Progenitor cell of endocrine pancreas (in vitro differentiated cells): ENCODE data around the gene SYNPR.

GRCh38 chr3:58241603-58242200 is 4.1 kb downstream of the ABHD6 start:
- PRO-cap = no peak

GRCh38 chr3:58246604-58247063 is 9.0 kb downstream of the ABHD6 start:
- PRO-cap = no peak

DNA sequence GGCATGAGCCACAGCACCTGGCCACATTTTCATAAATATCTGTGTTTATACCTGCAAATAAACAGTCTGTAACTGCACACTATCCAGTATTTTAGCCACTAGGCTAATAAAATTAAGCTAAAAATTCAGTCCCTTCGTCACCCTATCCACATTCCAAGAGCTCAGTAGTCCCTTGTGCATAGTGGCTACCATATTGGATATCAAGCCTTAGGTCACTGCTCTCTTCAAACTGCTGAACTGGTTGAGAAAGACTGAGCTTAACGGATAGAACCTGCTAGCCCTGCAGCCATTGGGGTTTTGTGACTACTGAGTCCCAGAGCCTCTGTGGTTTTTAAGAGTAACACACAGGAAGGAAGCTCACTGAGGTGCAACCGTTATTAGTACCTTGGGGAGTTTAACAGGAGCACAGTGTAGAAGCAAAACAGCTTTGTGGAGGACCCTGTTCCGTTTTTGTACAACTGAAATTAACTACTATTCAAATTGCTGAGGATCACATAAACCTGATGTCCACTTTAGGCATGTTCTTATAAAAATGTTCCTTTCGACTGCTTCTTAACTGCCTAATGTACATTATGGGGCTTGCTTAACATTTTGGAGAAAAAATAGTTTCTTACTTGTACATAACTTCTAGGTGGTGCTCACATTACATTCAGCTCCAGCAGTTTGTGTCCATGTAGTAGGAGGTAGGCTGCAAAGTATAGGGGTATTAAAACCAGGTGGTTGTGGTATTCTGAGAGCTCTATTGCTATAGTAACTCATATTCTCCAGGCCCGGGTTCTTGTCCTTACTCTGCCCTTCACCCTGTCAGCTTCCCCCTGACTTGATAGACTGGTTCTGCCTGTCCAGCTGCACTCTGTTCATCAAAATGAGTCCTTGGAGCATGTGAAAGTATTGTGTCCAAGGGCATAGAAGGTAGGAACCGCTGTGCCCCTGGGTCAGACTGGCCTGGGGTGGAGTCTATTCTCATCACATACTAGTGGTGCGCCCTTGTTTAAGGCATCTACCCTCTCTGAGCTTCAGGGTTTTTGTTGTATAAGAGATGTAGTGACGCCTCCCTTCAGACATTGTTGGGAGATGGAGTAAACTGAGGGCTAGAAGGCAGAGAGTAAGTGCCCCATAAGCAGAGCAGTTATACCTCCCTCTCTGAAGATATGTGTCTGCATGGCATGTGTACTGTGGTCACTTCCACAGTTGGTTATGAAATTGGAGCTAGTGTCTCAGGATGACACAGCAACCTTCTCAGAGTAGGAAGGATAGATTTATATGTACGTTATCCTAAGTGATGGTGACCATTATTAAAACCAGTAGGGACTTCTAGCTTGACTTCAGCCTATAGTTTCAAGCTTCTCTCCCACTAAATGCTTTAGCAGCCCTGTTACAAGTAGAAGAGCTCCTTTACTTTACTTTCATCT is 17.4 kb downstream of the PXK start:
- PRO-cap = no peak

DNA sequence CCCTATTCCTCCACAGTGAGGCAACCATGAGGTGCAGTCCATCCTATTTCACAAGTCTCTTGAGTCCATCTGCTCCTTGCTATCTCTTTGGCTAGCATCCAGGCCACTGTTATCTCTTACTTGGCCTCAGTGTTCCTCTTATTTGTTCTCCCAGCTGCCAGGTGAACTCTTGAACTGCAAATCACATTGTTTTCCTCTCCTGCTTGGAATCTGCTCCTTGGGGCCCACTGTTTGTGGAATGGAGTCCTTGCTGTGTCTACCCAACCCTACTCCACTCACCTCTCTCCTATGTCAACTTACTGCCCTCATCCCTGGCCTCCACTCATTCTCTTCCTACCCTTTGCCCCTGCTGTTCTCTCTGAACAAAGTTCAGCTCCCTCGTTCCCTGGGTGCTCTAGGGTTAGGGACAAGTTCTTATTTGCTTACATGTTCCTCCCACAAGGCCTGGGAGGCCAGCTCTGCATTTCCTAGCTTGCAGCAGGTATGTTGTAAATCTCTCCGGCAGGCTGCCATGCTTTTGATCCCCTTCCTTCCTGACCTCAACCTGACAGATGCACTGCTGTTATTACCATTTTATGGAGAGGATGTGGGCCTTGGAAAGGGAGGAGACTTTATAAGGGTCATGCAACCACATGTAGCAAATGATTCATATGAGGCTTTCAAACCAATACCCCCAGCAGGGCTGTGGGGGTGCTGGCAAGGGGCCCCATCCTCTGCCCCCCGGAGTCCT is 991 bp downstream of the ACOX2 start:
- PRO-cap = no peak

DNA sequence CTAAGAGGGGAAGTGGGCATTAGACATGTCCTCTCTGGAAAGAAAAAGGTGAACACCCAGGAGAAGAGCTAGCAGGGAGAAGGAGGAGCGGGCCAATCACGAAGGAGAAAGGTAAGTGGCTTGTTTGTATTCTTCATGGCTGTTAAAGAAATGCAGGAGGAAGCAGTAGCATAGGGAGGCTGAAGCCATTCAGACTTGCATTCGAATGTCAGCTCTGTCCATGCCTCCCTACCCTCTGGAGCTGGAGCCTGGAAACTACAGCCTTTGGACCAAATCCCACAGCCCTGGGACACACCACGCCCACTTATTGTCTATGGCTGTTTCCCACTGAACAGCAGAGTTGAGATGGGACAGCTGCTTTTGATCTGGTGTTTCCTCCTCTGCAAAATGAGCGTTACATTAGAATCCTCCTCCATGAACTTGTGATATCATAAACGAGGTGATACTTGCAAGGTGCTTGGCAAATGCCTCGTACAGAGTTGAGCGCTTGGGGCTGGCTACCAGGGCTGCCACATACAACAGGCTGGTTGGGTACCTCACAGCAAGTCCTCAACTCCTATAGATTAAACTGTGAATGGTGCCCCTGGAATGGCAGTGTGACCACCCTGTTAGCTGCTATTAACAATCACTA is 3.5 kb downstream of the FAM107A start:
- PRO-cap = no peak

DNA sequence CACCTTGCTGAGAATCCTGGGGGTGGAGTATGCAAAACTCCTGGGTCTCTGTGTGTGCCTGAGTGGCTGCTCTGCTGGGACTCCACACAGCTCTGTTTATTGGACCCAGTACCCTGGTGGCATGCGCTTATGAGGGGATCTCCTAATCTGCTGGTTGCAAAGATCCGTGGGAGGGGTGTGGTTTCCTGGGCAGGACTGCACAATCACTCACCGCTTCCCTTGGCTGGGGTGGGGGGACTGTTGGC is 150.4 kb downstream of the CFAP20DC start:
- PRO-cap = no peak

DNA sequence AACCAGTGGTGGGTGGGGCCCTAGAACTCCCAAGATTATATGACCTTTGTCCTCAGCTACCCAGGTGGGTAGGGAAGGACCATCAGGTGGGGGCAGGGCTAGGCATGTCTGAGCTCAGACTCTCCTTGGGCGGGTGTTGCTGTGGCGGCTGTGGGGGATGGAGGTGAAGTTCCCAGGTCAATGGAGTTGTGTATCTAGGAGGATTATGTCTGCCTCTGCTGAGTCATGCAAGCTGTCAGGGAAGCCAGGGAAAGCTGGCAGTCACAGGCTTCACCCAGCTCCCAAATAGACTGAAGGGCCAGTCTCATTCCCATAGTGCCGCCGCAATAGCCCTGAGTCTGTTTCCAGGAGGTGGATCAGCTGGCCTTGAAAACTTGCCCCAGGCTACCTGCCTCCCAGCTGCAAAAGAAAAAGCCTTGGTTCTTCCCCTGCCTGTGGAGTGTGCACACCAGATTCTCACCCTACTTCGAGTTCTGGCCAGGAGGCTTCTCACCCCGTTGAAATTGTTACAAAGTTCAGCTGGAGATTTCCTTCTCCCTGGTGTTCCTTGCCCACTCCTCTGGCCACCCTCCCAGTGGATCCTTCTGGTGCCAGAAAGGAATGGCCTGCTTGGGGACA is 139.8 kb upstream of the CFAP20DC start:
- PRO-cap = no peak

DNA sequence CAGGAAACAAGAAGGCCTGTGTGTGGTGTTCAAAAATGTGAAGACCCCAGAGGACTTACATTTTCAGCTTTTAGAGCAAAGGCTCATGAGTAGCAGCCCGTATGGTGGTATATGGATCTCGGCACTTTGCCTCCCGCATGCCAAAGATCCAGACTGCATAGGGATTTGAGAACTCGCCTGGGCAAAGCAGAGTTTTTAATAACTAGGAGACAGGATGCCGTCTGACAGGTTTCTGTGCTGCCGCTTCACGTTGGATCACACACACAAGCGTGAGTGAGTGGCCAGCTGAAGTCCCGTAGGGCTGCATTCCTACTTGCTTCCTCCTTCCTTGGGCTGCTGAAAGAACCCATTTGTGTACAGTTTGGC is 604.2 kb upstream of the CFAP20DC start:
- PRO-cap = no peak

GRCh38 chr3:60131719-60132406 is 1082.0 kb upstream of the CFAP20DC start:
- PRO-cap = no peak

DNA sequence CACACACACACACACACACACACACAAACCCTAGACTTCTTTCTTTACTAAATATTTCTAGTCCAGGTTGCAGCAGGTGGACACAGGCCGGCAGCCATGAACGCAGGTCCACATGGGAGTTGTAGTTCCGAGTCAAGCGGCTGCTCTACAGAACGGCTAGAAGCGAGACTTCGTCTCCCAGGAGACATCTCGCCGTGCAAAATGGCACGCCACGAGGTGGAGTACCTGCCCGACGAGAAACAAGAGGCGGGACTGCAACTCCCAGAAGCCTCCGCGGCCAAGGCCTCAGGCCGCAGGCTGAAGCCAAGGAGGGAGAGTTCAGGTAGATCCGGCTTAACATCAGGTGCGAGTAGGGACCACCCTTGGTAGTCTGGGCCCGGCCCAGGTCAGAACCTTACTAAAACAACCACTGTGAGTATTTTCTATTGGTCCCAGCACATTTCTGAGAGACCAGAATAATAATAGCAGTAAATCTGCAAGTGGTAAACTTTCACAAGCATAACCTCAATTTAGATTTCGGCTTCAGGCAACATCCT is 1.2 kb downstream of the FHIT start:
- PRO-cap = bidirectional peak, plus-strand start at position 325 of the sequence, minus-strand start at position 121 of the sequence

DNA sequence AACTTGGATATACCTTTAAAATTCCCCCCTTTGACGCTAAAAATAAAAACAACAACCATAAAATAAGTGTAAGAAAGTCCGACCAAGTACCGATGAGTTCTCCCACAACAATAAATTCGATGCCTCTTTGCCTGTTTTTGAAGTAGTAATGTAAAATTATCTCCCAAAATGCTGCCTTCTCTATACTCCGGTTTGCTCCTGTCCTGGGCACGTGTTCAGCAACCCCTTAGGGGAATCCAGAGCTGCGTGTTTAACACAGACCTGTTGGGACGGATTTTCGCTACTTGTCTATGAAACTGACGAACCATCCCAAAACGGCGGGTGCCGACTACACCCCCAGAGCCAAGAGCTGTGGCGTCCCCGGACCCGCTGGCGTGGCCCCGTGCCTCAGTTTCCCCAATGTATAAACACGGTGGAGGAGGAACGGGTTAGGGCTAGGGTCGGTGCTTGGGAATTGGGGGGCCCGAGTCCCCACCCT is 550 bp downstream of the FHIT start:
- PRO-cap = no peak

GRCh38 chr3:61773004-61773468 is 211.7 kb downstream of the PTPRG start:
- PRO-cap = no peak

DNA sequence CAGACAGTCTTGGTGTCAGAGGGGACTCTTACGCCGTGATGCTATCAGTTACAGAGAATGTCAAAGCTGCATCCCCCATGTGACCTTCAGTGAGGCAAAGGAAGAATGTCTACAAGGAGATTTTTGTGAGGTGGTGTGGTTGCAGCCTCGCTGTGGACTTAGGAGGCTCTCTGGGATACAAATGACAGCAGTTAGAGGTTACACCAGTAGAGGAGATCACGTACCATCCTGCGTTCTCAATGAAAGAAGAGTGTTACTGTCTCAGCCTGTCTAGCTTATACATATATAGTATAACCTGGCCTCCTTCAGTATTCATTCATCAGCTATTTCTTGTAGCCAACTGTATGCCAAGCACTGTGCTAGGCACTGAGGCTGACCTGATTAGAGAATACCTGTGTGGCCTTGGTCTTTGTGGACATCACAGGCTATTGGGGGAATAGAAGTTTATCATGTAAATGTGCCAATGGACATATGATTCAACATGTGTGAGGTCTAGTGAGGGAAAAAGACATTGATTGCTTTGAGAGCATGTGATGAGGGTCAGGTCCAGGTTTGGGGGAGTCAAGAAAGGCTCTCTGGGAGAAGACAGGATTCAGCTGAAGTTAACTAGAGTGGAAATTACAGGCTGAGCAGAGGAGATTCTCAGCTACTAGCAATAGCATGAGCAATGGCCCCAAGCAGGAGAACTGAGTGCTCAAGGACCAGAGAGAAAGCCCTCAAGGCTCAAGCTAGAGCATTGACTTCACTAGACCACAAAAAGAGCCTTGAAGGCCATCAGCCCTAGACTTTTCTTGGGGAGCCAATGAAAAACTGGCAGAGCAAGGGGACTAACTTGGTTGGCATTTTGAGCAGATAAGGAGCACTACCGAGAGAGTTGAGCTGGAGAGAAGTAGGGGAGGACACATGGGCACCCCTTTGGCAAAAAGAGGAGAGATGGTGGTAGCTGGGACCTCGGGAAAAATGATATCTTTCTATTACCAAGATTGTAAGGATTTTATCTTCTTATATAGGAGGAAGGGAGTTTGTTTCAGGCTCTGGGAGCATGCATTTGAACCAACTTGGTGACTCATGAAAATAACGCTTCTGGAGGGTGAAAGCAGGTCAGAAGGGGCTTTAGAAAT is 223.3 kb upstream of the C3orf14 start:
- PRO-cap = no peak

GRCh38 chr3:62325991-62326441 is 7.2 kb downstream of the C3orf14 start:
- PRO-cap = no peak

GRCh38 chr3:62607164-62607588 is 233.8 kb upstream of the FEZF2 start:
- PRO-cap = no peak

- PRO-cap = no peak
Observed at GRCh38 chr3:63277865-63278466, at the start of gene SYNPR. Gene SYNPR, plus strand, starts transcription at chr3:63278308.

- PRO-cap = no peak
Observed at GRCh38 chr3:64159705-64160422, 65.4 kb downstream of the PRICKLE2 start.

DNA sequence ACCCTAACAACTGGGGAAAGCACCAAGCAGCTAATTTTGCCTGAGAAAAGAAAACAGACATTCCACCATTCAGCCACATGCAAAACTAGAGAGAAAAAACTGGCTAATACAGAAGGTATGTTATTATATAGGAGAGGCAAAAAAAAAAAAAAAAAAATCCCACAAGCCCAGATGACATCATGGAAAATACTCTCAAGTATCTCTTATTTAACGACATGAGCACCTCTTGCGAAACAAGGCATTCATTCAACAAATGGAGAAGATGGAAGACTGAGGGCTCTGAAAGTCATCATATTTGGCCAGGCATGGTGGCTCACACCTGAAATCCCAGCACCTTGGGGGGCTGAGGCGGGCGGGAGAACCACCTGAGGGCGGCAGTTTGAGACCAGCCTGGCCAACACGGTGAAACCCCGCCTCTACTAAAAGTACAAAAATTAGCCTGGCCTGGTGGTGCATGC is 61.4 kb downstream of the PRICKLE2 start:
- PRO-cap = no peak

DNA sequence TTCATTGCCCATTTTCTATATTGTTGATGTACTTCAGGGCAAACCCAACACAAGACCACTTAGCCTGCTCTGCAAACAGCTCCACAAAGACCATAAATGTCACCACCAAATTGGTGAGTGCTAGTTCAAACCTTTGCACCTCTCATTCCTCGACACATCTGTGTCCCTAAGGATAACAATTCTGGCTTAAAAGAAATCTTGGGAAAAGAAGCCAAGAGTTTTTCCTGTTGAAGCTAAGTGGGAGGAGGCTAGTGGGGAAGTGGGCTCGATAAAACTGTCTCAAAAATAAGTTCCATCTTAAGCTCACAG is 40.3 kb upstream of the PRICKLE2 start:
- PRO-cap = no peak

DNA sequence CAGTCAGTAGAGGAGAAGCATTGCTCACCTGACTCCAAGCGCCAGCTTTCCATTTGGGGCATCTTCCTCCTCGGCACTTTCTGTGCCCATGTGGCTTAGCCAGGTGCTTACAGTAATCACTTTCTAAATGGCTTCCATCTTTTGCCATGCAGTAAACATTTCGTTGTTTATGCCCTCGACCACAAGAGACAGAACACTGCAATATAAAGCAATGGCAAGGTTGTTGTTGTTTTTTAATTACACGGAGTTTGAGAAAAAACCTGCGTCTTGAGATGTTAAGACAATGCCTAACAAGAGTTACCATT is 119.5 kb downstream of the ADAMTS9 start:
- PRO-cap = no peak